Measurements from ENCODE around the genes ANAPC15 and PDE2A.

GRCh38 chr11:70463075-70463611, 64.8 kb downstream of the CTTN start:
- RRBS = 83% methylated on average over 3 of the region's 14 CpGs

GRCh38 chr11:70501116-70502121, 103.1 kb downstream of the CTTN start:
- RRBS = 35% methylated on average over 4 of the region's 32 CpGs

- RRBS = 24% methylated on average over 1 of the region's 26 CpGs
Observed at GRCh38 chr11:70630673-70631824, 232.7 kb downstream of the CTTN start.

- RRBS = no CpG with 5 or more reads among the region's 13 CpGs
Observed at GRCh38 chr11:70951600-70952363, 300.6 kb downstream of the SHANK2 start.

GRCh38 chr11:71106563-71106849, 145.9 kb downstream of the SHANK2 start:
- RRBS = no CpG with 5 or more reads among the region's 4 CpGs

GRCh38 chr11:71205841-71206611, 46.4 kb downstream of the SHANK2 start:
- RRBS = 27% methylated on average over 6 of the region's 27 CpGs

DNA sequence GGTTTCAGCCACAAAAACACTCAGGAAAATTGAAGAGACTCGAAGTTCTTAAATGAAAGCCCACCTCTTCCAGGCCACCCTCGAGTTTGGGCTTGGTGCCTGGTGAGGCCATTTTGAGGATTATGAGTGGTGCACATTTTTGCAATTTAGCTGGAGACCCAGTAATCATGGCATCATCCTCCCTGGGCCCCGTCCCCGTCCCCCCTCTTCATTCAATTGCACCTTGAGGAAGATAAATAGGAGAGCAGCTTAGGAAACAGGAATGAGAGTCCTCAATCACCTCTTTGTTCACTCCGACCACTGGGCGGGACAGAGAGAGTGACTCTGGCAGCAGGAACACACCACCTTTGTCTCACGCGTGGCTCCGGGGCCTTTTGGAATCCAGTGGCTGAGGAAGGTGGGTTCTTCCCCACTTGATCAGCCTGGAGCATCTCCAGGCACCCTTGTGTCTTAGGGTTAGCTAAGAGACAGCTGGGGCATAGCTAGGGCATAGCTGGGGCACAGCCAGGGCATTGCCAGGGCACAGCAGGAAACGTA, 30.0 kb upstream of the SHANK2 start:
- RRBS = no CpG with 5 or more reads among the region's 10 CpGs

DNA sequence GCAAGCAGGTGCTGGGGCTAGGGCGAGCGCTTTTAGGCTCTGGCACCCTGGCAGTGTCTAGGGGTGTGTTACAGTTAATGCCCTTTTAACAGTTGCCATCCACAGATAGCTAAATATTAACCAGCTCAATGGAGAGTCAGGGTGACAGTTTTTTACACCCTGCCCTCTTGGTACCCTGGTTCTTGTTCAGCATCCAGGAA, 59.6 kb upstream of the SHANK2 start:
- RRBS = no CpG with 5 or more reads among the region's 2 CpGs

GRCh38 chr11:71459657-71460099, 6.7 kb downstream of the NADSYN1 start:
- RRBS = no CpG with 5 or more reads among the region's 16 CpGs

GRCh38 chr11:71480566-71481208, 27.7 kb downstream of the NADSYN1 start:
- RRBS = no CpG with 5 or more reads among the region's 18 CpGs

DNA sequence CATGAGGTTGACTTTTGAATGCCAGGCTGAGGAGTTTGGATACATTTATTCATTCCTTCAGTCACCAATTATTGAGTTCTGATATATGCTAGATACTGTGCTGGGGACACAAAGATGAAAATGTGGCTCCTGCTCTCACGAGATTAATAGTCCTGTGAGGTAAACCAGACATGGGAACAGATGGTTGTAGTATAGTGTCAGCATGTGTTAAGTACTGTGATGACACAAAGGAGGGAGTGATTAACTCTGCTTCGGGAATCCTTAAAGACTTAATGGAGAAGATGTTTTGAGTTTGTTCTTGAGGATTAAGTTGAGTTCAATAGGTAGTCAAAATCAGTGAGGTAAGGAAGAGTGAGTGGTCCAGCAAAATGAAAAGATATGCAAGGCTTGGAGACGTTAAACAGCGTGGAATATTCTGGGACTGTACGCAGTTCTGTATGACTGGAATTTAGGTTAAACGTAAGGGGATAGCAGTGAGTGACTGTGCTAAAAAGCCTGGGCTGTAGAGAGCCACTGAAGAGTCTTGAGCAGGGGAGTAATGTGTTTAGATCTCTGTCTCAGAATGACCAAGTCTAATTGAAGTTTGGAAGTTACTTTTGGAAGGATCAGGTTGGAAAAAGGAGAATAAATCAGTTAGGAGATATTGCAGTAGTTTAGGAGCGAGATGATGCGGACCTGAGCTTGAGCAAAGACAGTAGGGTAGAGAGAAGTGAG, 11.9 kb downstream of the RNF121 start:
- RRBS = no CpG with 5 or more reads among the region's 8 CpGs

DNA sequence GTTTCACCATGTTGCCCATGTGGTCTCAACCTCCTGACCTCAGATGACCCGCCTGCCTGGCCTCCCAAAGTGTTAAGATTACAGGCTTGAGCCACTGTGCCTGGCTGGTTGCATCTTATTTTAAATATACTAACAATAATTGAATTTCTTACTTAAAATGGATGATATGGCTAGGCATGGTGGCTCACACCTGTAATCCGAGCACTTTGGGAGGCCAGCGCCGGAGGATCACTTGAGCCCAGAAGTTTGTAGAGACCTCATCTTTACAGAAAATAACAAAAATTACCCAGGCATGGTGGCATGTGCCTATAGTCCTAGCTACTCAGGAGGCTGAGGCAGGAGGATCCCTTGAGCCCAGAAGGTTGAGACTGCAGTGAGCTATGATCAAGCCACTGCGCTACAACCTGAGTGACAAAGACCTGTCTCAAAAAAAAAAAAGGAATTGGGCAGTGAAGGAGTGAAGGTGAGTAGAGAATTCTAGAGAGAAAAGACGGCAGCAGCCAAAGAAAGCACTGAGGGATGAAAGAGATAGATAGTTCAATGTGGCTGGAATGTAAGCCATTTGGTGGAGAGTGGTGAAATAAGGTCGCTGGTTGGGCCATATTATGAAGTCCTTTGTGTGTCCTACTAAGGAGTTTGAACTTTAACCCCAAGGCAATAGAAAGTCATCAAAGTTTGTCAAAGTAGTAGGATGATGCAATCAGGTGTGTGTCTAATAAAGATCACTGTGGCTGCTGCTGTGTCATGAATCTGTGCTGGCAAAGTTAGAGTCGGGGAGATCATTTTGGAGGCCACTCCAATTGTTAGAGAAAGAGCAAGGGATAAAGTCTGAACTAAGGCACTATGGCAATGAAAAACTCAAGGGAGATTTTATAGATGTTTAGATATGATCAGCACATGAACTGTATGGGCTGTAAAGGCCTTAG, 18.5 kb downstream of the RNF121 start:
- RRBS = no CpG with 5 or more reads among the region's 8 CpGs

- RRBS = no CpG with 5 or more reads among the region's 5 CpGs
Observed at GRCh38 chr11:72015838-72016347, 17.2 kb downstream of the IL18BP start.

DNA sequence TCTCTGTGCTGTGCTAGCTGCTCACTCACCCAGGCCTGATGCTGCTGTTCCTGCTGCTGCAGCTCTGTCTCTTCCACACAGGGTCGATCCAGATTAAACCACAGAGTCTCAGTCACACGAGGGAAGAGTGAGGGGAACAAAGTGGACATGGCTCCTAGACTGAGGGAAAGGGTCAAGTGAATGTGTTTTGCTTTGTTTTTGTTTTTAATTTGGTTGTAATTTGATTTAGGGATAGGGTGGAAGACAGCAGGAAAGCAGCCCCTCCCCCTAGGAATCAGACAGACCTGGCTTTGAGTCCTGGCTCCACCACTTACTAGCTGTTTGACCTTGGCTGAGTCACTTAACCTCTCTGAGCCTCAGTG, 1.4 kb downstream of the ANAPC15 start:
- RRBS = no CpG with 5 or more reads among the region's 2 CpGs

DNA sequence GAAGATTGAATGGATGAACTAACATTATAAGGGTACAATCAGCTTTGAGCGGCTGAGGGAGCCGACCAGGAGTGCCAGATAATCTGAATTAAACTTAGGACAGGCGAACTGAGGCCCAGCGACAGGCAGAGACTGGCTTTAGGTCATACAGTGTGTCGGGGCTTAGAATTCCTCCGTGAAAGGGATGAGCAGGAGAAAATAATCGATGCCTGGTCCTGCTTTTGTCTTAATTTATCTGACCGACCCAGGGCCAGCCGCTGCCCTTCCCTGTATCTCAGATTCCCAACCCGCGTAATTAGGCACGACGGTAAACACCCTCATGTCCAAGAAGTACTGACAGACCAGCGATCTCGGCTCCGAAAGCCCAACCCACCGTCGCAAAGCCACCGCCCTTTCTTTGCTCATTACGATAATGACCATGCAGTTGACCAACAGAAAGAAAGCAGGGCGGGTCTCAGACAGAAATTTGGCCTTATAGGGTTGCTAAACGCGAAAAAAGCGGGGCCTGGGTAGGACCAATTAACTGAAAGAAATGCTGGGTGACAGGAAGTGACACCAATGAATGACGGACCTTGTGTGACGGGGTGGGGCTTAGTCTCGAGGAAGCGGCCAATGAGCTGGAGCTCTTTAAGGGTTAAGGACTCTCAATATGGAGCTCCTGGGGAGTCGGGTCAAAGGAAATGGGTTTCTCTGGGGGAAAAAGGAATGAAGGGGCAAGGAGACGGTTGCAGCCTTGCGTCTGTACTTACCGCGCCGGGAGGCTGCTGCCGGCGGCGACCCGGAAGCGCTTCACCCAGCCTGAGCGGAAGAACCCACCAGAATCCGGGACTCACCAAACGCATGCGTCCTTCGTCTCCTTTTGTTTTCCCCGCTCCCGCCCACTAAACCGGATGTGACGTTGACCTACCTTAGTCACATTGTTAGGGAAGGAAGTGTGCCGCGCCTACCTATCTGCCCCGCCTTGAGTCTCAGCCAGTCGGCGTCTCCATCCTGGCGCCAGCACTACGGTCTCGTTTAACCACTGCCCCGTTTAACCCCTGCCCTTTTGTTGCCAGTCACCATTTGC, at the start of gene ANAPC15:
ANAPC15 (minus strand) TSS at position 795 of the 1,066 bp plus-strand sequence.
- RRBS = 4% methylated on average over 7 of the region's 57 CpGs

DNA sequence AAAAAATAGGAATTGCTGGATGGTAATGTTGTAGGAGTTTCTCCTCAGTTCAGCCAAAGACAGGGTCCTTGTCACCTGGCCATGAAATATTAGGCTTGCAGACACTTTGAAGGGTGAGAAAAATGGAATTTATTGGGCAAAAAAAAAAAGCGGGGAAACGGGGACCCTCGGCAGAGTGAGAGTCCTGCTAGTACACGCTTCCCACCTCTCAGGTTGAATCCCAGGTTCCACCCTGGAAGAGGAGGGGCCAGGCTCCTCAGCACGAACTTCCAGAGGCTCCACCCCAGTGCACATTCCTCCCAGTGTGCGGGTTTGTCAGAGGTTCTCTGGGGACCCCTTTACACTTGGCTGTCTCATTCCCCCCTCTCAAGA, 27.3 kb downstream of the FOLR3 start:
- RRBS = no CpG with 5 or more reads among the region's 6 CpGs

GRCh38 chr11:72592006-72592508, 82.2 kb downstream of the PDE2A start:
- RRBS = no CpG with 5 or more reads among the region's 7 CpGs

GRCh38 chr11:72641810-72642141, 32.4 kb downstream of the PDE2A start:
- RRBS = 65% methylated on average over 2 of the region's 12 CpGs

DNA sequence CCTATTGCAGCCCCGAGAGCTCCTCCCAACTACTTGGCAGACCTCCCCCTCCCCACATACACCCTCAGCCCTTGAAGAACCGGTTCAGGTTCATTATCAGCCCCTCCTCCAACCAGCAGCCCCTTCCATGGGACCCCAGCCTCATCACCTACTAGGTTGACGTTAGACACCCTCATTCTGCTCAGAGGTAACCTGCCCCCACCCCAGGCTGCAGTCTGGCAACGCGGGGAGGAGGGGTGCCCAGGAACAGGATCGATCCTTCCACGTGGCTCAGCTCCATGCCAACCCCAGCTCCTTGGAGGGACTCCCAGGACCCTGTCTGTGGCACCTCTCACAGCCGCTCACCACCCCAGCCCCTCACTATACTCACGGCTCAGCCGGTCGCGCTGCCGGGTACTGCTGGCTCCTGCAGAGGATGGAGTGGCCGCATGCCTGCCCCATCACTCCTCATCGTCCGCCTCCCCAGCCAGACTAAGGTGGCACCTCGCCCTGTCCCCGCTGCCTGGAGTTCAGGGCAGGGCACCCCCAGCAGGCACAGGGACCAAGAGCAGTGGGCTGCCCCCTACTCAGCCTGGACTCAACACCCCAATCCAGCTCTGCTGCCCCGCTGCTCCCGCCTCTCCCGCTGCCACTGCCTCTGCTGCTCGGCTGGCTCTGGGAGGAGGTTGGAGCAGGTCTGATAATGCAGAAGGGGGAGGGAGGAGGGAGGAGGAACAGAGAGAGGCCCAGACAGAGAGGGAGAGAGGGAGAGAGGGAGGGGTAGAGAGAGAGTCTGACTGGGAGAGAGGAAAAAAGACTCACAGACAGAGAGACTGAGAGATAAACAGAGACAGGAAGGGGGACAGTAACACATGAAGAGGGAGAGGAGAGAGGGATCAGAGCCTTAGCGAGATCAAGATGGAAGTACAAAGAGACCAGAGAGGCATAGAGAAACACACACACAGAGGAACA, at the start of gene PDE2A:
PDE2A (minus strand) TSS at position 656 of the 951 bp plus-strand sequence.
- RRBS = no CpG with 5 or more reads among the region's 23 CpGs

DNA sequence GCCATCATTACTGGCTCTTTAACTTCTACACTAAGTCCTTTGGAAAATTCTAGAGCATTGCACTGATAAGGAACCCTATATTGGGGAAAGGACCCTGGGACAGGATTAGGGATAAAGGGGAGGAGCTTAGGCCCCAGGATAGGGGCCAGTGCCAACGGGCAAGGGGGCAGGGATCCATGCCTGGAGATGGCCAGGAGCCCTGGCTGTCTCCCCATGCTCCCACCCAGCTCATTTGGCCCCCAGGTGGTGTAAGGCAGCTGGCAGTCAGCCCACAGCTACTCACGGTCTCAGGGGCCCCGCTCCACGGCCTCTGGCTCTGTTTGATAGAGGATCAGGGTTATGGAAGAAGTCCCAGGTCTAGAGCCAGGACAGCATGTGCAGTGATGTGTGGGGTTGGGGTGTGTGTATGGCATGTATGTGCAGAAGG, 18.3 kb upstream of the PDE2A start:
- RRBS = no CpG with 5 or more reads among the region's 4 CpGs